Subcutaneous preadipocyte (primary cell): Measurements from ENCODE around the gene PRPF39.

GRCh38 chr14:37596448-37596826, 1.0 kb downstream of the TTC6 start:
- CAGE, long polyA plus RNA: no peak

GRCh38 chr14:38255018-38255764, 702 bp downstream of the CLEC14A start:
- CAGE, long polyA plus RNA: no peak

- CAGE, long polyA plus RNA: no peak
Observed at GRCh38 chr14:39029683-39030788, 73.0 kb downstream of the SEC23A start.

DNA sequence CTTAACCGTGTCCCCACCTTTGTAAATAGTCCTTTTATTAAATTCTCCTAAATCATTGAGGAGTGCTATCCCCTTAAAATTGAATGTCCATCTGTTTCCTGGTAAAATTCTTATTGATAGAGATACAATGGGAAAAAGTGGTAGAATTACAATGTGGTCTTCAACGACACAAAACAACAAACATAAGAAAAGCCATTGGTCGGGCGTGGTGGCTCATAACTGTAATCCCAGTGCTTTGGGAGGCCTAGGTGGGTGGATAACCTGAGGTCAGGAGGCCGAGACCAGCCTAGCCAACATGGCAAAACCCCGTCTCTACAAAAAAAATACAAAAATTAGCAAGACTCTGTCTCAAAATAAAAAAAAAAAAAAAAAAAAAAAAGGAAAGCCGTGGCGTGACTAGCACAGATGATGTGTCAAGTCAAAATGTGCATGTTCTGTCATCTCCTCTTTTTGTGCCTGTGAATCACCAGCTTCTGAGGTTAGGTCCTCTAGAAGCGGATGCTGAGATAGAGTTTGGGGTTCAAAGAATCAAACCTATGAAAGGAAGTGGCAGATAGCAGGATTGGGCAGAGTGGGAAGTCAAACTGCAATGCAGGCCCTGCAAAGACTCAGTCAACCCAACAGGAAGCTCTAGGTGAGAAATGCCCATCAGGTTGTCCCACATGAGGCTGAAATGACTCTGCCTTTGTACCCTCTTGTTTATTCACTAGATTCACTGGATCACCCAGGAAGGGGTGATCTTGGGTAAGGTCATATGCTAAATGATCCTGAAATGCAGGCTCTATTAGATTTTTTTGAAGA, 4.7 kb upstream of the MIA2 start:
- CAGE, long polyA plus RNA: no peak

DNA sequence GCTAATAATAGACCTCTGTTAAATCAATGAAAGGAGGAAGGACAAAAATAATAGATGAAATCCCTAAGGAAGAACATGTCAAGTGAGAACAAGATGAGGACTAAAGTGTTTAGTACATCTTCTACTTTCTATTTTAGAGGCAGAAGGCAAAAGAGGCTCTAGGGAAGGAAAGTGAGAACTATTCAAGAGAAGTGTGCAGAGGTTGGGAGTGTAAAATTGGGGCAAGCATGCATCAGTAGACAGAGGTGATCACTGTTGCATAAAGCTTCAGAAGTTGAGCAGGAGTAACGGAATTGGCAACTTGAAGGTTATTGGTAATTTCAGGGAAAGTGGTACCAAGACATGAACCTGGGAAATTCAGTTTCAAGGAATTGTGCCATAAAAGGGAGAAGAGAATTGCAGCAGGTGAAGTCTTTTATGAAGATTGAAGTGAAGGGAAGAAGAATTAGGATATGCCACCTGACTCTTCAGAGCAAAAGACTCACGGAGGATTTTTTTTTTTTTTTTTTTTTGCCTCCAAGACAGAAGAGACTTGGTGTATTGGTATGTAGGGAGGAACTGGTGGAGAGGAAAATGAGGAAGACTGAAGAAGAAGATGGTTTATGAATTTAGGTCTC, 57.1 kb upstream of the FBXO33 start:
- CAGE, long polyA plus RNA: no peak

- CAGE, long polyA plus RNA: no peak
Observed at GRCh38 chr14:40740960-40741249, 865.8 kb upstream of the LRFN5 start.

GRCh38 chr14:41988594-41989050, 381.9 kb downstream of the LRFN5 start:
- CAGE, long polyA plus RNA: no peak

- CAGE, long polyA plus RNA: no peak
Observed at GRCh38 chr14:45083784-45084931, at the start of gene PRPF39. PRPF39 (plus strand) TSS chr14:45084116.

DNA sequence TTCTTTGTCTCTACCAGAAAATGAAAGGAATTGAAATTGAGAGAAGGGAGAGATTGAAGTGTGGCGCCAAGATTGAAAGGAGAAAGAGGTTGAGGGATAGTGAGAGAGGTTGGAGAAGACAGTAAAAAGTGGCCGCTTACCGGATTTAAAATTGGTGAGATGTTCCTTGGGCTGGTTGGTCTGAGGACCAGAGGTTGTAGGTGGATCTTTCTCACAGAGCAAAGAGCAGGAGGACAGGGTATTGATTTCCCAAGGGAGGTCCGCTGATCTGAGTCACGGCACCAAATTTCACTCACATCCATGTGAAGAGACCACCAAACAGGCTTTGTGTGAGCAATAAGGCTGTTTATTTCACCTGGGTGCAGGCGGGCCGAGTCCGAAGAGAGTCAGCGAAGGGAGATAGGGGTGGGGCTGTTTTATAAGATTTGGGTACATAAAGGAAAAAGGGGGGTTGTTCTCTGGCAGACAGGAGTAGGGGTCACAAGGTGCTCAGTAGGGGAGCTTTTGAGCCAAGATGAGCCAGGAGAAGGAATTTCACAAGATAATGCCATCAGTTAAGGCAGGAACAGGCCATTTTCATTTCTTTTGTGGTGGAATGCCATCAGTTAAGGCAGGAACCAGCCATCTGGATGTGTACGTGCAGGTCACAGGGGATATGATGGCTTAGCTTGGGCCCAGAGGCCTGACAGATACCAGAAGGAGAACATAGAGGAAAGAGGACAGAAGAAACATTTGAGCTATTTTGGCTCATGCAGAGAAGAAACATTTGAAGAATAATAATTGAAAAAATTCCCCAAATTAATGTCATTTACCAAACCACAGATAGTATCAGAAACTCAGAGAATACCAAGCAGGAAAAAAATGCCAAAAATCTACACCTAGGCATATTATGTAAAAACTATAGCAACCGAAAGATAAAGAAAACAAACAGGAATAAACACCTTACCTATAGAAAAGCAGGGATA, 585.1 kb upstream of the MDGA2 start:
- CAGE, long polyA plus RNA: no peak

DNA sequence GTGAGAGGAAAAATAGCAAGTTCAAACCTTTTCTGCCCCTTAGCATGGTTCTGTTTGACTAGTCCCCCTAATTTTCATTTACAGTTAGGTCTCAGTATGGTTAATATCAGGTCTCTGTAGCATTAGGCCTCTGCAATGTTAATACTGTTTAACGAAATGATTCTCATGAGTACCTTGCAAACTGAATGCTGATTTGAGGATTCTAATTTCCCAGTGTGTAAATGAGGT, 532.6 kb downstream of the RPS29 start:
- CAGE, long polyA plus RNA: no peak

DNA sequence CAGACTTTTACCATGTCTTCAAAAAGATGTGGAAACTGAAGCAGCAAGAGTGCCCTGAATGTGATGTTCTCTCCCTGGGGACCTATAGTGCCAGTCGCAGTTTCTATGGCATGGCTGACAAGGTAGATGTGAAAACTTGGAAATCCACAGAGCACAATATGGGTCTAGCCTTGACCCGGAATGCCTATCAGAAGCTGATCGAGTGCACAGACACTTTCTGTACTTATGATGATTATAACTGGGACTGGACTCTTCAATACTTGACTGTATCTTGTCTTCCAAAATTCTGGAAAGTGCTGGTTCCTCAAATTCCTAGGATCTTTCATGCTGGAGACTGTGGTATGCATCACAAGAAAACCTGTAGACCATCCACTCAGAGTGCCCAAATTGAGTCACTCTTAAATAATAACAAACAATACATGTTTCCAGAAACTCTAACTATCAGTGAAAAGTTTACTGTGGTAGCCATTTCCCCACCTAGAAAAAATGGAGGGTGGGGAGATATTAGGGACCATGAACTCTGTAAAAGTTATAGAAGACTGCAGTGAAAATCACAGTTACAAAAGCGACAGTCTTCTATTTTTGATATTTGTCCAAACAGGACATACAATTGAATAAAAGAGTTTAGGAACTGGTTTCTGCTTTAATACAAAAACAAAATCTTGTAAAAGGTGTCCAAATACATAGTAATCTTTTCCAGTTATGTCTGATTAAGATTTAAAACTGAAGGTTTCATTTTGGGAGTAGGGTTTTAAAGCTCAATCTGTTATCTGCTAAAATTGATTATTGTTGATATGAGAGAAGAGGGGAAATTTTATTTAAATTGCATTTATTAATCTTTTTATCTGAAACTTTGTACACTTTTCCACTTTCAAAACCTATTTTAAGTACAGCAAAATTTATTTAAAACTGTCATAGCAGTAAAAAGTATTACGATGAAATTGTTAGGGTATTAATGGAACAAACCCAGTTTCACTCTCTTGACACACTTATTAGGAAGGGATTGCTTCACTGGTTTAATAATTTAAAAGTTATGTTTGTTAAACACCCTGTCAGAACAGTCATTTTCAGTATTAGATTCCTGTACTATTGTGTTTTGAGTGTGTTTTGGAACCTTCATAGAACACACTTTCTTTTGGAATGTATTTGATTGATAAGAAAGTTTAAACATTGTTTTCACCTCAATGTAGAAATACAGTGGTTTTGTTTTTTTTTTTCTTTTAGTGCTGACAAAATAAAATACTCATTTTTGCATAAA, 1.9 kb downstream of the MGAT2 start:
- CAGE, long polyA plus RNA: no peak

- CAGE, long polyA plus RNA: no peak
Observed at GRCh38 chr14:49745506-49746249, 22.3 kb upstream of the KLHDC2 start.

- CAGE, long polyA plus RNA: no peak
Observed at GRCh38 chr14:49858239-49858912, 5.8 kb upstream of the NEMF start.

DNA sequence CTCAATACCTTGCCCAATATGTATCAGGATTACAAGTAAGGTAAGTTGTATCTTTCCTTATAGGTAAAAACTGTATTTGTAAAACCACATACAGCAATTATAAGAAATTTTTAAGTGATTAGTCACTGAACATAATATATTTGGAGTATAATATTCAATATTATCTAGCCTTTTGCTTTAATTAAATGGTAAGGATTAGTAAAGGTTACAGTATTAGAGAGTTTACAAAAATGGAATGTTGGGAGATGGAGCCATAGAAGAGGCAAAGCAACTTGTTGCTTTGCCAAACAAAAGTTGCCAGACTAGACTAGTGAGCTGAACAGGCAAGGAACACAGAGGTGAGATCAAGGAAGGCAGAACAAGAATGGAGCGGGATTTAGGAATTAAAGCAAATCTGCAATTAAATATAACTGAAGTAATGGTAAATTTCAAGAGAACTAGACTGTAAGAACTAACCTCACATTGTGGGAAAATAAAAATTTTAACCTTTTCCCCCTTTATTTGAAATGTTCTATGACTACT, 5.0 kb downstream of the ARF6 start:
- CAGE, long polyA plus RNA: no peak

- CAGE, long polyA plus RNA: no peak
Observed at GRCh38 chr14:49951910-49952412, 59.1 kb downstream of the ARF6 start.

GRCh38 chr14:49972774-49973396, 80.0 kb downstream of the ARF6 start:
- CAGE, long polyA plus RNA: no peak

GRCh38 chr14:49986534-49987206, 93.8 kb downstream of the ARF6 start:
- CAGE, long polyA plus RNA: no peak

DNA sequence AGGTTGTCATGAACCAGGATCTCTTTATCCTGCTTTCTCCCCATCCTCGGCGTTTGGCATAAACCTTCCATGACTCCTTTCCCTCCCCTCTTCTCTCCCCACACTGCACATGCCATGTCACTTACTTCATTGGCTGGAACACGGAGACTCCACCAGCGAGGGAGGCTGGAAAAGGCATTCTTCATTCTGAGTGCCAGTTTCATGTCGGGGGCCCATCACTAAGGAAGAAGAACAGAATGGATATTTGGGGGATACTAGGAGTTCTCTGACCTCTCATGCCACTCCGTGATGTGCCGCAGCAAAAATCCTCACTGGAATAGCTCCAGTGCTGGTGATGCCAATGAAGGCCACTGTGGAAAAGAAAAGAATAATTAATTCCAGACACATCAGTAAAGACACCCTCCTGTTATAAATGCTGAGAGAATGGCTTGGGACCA, 105.5 kb downstream of the VCPKMT start:
- CAGE, long polyA plus RNA: no peak

DNA sequence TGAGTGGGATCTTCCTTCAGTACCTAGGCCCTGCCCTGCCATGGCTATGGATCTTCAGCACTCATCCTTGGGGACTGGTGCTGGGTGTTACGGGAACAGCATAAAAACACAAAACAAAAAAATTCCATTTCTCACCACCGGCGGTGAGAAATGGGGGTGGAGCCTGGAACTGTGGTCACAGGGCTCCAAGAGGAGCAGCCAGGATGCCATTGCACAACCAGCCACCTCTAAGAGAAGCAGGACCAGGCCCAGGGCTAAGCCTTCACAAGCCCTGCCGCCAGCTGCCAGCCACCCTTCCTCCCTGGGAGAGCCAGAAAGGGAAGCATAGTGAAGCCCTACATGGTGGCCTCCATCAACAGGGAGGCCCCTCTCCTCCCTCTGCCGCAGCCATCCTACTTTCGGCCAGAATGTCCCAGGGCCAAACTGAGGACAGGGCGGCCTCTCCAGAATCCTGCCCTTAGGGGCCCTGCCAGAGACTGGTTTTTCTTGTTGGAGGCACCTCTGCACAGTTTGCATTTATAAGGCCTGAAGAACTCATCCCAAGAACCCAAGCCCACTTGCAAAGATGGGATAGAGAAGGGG, 76.5 kb downstream of the VCPKMT start:
- CAGE, long polyA plus RNA: no peak

DNA sequence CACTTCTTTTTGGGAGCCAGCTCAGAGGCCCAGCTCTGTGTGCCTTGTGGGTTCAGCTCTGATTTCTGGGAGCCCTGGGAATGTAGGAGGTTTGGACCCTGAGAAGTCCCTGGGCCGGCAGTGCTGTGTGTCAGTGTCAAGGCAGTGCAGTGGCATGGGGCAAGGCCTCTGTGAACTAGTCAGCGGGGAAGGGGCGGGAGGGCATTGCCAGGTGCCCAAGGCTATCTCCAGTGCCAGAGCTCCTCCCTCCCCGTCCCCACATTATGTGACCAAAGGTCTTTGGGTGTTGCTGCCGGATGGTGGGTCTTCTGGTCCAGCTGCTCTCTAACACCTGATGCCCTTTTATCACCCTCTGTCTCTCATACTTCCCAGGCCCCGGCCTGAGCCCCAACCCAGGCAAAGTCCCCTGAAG, 54.2 kb downstream of the VCPKMT start:
- CAGE, long polyA plus RNA: no peak